Testis (tissue), 5 donors: ENCODE measurements around a stretch of chr11.

GRCh38 chr11:10294421-10295145 is 564 bp upstream of the SBF2 start:
- PRO-cap, 3 experiments: peak in 1 of 3 experiments; most common plus-strand start chr11:10294736 (in 1); most common minus-strand start chr11:10294646 (in 1)
- RAMPAGE, long total RNA, 2 experiments: no peak in any of the 2 experiments
- RRBS: no CpG with 5 or more reads among the region's 35 CpGs

- PRO-cap, 3 experiments: peak in 1 of 3 experiments; most common plus-strand start chr11:10414889 (in 1); most common minus-strand start chr11:10414840 (in 1)
- RAMPAGE, long total RNA, 2 experiments: no peak in any of the 2 experiments
- RRBS: no CpG with 5 or more reads among the region's 13 CpGs
Measured at GRCh38 chr11:10414714-10415136, 40.3 kb upstream of the AMPD3 start.

DNA sequence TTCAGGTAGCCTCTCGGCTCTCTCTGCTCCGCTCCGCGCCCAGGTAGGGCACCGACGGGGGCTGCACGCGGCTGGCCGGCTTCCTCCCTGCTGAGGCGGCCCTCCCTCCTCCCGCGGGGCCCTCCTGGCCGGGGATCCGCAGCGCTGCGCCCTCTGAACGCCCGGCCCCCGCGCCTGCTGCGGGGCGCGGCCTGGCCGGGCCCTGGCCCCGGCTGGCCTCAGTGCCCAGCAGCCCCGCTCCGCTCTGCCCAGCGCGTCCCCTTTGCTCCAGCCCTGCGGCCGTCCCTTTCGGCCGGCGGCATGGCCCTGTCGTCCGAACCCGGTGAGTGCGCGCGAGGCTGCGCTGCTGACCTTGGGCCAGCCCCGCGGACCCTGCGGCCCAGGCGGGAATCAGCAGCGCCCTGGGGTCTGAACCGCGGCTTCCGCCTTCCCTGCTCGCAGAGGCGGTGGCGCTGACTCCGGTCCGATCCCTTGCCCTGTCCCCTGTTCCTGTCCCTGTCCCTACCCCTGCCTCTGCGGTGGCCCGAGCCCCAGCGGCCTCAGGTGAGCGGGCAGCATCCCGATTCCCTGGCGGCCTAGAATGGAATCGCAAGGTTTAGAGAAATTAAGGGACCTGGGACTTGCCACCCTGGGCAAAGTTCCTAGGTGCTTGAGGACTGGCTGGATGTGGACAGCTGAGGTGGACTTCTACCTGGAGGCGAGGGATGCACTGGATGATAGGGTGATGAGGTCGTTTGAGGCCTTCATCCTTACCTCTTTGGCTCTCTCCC is 4.2 kb upstream of the AMPD3 start:
- PRO-cap, 3 experiments: peak in 1 of 3 experiments; most common minus-strand start position 485 of the sequence (in 1)
- RAMPAGE, long total RNA, 2 experiments: start-site peak on the plus strand in 1 of 2 experiments, centred at position 119 of the sequence, 12 reads per replicate
- RRBS: 2% methylated on average over 17 of the region's 63 CpGs

- PRO-cap, 3 experiments: no peak in any of the 3 experiments
- RAMPAGE, long total RNA, 2 experiments: no peak in any of the 2 experiments
- RRBS: 89% methylated on average over 2 of the region's 9 CpGs
Measured at GRCh38 chr11:10461391-10461885, 6.4 kb downstream of the AMPD3 start.

DNA sequence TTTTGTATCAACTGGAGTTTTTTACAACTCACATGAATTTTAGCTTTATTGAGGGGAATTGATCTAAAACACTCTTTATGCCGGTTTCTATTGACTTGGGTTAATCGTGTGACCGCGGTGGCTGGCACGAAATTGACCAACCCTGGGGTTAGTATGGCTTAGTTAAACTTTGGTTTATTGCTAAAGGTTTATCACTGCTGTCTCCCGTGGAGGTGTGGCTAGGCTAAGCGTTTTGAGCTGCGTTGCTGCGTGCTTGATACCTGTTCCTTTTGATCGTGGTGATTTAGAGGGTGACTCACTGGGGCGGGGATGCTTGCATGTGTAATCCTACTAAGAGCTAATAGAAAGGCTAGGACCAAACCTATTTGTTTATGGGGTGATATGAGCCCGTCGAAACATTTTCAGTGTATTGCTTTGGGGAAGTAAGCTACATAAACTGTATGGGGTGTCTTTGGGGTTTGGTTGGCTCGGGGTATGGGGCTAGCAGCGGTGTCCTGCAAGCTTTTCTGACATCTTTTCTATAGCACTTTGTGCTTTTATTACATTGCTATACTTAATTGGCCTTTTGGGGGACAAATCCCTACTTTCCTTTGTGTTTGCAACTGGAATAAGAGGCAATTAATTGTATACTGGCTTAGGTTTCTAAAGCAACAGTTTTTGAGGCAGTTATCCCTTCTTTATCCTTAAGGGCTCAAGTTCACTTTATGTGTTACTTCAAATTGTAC is 31.0 kb downstream of the RNF141 start:
- PRO-cap, 3 experiments: no peak in any of the 3 experiments
- RAMPAGE, long total RNA, 2 experiments: start-site peak on the minus strand in 2 of 2 experiments, centred at positions 147 to 151 of the sequence, 88 to 140 reads per replicate
- RRBS: no CpG with 5 or more reads among the region's 15 CpGs

DNA sequence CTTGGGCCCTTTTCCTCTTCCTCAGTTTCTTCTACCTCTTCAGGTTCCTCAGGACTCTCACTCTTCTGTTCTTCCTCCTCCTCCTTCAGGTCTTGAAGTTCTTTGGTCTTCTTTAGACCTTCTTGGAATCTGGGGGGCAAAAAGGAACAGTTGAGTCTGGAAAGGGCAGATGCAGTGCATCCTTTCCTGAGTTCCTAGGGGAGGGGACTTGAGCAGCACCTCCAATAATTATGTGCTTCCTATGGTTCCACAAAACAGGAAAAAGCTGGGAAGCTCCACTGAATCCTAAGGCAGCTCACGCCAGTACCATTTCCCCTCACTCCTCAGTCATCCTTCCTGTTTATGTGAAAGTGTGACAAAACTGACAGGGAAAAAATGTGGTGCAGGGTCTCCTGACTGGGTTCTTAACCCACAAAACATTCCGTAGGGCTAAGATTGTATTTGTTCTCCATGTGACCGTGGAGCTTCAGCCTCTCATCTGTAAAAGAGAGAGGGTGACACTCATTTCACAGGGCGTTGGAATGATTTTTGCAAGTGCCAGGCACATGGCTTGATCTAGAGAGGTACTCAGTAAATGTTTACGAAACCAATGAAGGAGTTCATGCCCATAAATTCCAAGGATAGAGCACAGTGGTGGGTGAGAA is 12.1 kb upstream of the LYVE1 start:
- PRO-cap, 3 experiments: no peak in any of the 3 experiments
- RAMPAGE, long total RNA, 2 experiments: no peak in any of the 2 experiments
- RRBS: no CpG with 5 or more reads among the region's 5 CpGs

- PRO-cap, 3 experiments: peak in 3 of 3 experiments; most common plus-strand start chr11:10697255 (in 3); most common minus-strand start chr11:10696964 (in 2)
- RAMPAGE, long total RNA, 2 experiments: no peak in any of the 2 experiments
- RRBS: no CpG with 5 or more reads among the region's 8 CpGs
Measured at GRCh38 chr11:10696724-10697490, 3.4 kb upstream of the IRAG1 start.

DNA sequence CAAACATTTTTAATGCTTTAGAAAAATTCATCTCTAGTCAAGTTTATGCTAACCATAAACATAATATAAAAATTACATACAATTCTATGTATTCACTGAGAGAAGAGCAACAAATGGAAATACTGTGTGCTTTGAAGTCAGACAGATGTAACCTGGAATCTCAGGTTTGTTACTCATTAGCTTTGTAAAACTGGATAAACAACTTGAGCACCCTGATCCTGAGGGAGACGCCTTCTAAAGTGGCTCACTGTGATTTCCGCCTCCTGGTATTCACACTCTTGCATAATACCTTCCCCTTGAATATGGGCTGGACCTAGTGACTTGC is 15.1 kb downstream of the ZBED5 start:
- PRO-cap, 3 experiments: no peak in any of the 3 experiments
- RAMPAGE, long total RNA, 2 experiments: no peak in any of the 2 experiments
- RRBS: no CpG with 5 or more reads among the region's 2 CpGs

- PRO-cap, 3 experiments: peak in 1 of 3 experiments; most common plus-strand start chr11:10908811 (in 1)
- RAMPAGE, long total RNA, 2 experiments: no peak in any of the 2 experiments
- RRBS: no CpG with 5 or more reads among the region's 7 CpGs
Measured at GRCh38 chr11:10908747-10909077, 50.9 kb upstream of the ZBED5 start.

DNA sequence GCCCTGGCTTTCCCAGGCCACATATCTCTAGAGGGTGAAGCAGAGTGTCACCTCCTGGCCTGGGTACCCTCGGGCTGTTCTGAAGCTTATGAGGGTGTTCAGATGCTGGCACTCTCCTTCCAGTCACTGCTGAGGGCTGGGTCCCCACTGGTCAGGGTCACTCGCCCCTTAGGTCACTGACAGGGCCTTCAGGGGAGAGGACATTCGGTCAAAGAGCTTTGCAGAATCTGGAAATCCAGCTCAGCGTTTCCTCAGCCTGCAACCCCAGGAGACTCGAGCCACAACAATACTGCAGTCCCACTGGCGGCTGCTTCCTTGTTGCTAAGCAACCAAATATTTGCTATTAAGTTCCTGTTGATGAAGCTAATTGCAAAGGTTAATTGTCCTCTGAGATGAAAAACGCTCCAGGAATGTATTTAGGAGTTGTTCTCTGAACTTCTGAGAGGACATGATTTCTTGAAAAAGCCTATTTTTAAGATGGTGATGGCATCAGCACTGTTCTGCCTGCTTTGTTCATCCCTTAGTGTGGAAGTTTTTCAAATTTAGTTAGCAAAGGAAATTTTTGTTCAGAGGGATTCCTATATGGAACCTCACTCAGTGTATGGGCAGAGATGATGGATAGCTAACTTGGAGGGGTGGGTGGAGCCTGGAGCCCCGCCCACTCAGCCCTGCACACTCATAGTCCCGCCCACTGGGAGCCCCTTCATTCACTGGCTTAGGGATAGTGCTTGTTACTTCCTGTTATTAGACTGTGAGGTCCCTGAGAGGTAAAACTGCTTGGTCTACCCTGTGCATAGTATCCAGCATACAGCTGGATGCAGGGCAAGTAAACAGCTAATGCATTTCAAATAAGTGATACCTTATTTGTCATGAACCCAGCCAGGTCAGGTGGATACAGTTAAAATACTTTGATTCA is 109.2 kb downstream of the CSNK2A3 start:
- PRO-cap, 3 experiments: no peak in any of the 3 experiments
- RAMPAGE, long total RNA, 2 experiments: no peak in any of the 2 experiments
- RRBS: no CpG with 5 or more reads among the region's 9 CpGs

DNA sequence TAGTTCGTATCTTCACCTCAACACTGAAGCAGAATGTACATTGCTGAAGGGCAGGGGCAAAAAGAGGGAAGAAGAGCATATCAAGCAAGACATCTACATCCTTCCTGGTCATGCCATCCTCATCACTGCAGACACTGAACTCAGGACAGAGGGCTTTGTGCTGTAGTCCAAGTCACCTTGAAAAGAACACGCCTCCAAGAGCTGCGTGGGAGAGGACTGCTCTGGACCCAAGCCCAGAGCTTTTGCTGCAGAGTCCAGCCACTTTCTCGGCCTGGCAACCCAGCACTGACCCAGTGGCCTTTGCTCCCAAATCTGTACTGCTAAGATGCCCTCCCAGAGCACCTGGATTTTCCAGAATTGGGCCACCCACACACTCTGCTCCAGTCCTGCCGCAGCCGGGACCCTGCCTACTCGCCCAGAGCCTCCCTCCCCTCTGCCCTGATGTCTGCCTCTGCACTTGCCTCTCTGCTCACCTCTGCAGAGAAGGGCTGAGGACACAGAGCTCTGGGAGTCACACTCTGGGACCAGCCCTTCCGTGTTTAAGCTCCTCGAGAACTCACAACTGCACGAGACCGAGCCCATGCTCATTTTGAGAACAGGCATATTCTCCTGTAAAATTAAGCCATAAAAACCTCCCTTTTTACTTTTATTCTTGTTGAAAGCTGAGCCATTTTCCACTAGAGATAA is 83.7 kb upstream of the CSNK2A3 start:
- PRO-cap, 3 experiments: peak in 3 of 3 experiments; most common plus-strand start position 261 of the sequence (in 1); most common minus-strand start position 127 of the sequence (in 2)
- RAMPAGE, long total RNA, 2 experiments: no peak in any of the 2 experiments
- RRBS: no CpG with 5 or more reads among the region's 11 CpGs

- PRO-cap, 3 experiments: no peak in any of the 3 experiments
- RAMPAGE, long total RNA, 2 experiments: no peak in any of the 2 experiments
- RRBS: no CpG with 5 or more reads among the region's 8 CpGs
Measured at GRCh38 chr11:11543476-11544027, 78.3 kb downstream of the GALNT18 start.

GRCh38 chr11:11864910-11865585 is 23.3 kb downstream of the USP47 start:
- PRO-cap, 3 experiments: no peak in any of the 3 experiments
- RAMPAGE, long total RNA, 2 experiments: no peak in any of the 2 experiments
- RRBS: no CpG with 5 or more reads among the region's 3 CpGs

GRCh38 chr11:11968197-11968681 is 40.2 kb downstream of the DKK3 start:
- PRO-cap, 3 experiments: no peak in any of the 3 experiments
- RAMPAGE, long total RNA, 2 experiments: start-site peak on the minus strand in 1 of 2 experiments, at chr11:11968395-11968452 at its widest, 19 reads per replicate
- RRBS: no CpG with 5 or more reads among the region's 6 CpGs

DNA sequence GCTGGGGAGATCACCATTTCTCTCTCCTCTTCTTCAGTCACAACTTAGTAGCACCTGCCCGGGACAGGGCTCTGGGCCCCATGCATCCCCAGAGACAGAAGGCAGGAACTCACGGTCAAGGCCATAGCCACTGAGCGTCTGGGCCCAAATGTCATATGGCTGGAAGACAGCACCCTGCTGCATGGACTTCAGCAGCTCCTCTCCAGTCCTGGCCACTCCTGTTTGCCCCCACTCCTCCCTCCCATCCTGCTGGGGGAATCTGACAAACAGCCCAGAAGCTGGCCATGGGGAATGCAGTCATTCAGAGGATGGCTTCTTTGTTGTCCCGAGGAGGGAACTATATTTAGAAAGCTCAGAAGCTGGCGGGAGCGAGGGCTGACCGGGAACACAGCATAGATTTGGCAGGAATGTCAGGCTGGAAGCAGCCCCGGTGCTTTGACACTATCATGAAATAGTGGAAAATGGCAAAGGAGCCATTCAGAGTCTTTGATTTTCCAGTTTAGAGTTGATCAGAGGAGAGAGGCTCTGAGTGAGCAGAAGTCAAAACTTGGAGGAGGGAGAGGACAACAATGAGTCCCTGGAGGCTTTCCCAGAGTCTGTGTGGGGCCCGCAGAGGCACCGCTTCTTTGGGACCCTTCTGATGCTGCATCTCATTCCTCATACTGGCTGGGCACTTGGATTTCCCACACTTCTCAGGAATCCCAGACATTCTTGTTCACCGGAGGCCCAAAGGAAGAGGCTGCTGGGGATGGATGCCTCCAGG is 34.9 kb downstream of the DKK3 start:
- PRO-cap, 3 experiments: no peak in any of the 3 experiments
- RAMPAGE, long total RNA, 2 experiments: no peak in any of the 2 experiments
- RRBS: 67% methylated on average over 1 of the region's 11 CpGs

DNA sequence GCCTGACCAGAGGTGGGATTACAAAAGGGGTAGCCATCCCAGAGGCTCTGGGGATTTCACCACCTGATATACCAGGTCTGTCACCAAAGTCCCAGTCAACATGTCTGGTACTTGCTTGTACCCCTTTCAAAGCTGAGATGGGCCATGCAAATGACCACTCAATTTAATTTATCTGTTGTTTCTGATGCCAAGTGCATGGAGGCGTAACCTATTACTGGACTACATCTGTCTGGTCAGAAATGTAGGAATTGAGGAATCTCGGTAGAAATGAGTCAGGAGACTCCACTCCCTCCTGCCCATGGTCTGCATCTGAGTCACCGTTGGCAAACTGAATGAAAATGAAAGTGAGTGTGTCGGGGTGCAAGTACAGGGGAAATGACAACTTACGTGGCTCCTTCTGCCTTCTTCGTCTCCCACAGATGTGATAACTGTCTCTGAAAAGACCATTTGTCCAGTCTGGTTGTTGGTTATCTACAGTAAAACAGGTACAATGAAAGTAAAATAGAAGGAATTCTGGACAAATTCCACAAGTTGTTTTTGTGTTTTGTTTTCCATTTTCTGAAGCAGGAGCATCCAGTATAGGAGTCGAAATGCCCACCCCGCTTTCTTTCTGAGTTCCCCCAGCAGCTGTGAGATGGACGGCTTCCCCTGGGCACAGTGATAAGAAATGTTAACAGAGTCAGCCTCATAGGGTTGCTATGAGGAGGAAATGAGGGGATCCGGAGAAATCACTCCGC is 9.9 kb downstream of the DKK3 start:
- PRO-cap, 3 experiments: no peak in any of the 3 experiments
- RAMPAGE, long total RNA, 2 experiments: no peak in any of the 2 experiments
- RRBS: no CpG with 5 or more reads among the region's 11 CpGs

GRCh38 chr11:12047327-12047911 is 39.0 kb upstream of the DKK3 start:
- PRO-cap, 3 experiments: peak in 1 of 3 experiments; most common plus-strand start chr11:12047675 (in 1)
- RAMPAGE, long total RNA, 2 experiments: no peak in any of the 2 experiments
- RRBS: no CpG with 5 or more reads among the region's 5 CpGs

DNA sequence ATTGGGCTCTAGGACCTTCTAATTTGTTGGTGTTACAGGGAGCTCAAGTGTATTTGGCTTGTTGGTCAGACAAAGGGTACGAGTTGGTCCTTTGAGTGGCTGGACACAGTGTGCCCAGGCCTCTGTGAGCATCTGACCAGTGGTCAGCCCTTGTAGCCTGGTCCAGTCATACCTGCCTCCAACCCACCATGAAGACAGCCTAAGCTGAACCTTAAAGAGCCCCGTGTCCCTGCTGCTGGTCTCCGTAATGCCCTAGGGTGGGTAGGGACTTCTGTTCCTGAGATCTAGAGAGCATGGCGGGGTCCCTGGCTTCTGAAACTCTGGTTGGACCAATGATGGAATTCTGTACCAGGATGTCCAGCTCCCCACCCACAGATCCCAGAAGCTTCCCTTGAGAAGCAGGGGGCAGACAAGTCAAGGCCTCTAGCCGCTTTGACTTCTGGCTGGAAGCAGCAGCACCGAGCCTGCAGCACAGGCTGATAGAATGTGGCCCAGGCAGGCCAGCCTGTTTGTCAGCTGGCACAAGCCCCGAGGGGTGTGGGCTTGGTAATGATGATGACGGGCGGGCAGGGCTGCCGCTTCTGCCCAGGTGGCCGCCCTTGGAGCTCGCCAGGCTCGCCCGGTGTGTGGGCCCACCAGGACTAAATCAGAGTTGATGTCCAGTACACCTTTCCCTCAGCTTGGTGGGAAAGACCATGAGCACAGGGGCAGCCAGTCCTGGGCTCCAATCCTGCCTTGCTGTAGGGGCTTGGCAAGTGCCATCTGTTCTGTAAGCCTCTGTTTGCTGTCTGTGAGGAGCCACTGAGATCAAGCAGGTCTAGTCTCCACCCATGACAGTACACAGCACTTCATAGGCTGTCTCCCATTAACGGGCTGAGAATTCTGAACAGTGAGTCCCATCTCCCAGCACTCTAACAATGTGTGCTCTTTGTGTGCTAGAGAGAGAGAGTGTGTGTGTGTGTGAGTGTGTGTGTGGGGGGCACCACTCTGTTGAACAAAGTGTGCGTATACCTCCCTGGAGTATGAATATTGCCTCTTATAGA is 26.6 kb downstream of the MICAL2 start:
- PRO-cap, 3 experiments: peak in 2 of 3 experiments; most common plus-strand start position 549 of the sequence (in 1); most common minus-strand start position 322 of the sequence (in 2)
- RAMPAGE, long total RNA, 2 experiments: no peak in any of the 2 experiments
- RRBS: no CpG with 5 or more reads among the region's 16 CpGs

- PRO-cap, 3 experiments: peak in 2 of 3 experiments; most common plus-strand start chr11:12151082 (in 1); most common minus-strand start chr11:12150946 (in 2)
- RAMPAGE, long total RNA, 2 experiments: no peak in any of the 2 experiments
- RRBS: no CpG with 5 or more reads among the region's 7 CpGs
Measured at GRCh38 chr11:12150820-12151197, 40.4 kb downstream of the MICAL2 start.

- PRO-cap, 3 experiments: peak in 2 of 3 experiments; most common plus-strand start chr11:12159848 (in 1); most common minus-strand start chr11:12159626 (in 2)
- RAMPAGE, long total RNA, 2 experiments: no peak in any of the 2 experiments
- RRBS: no CpG with 5 or more reads among the region's 10 CpGs
Measured at GRCh38 chr11:12159462-12160118, 49.2 kb downstream of the MICAL2 start.